HTERT-HM (cell line): ENCODE measurements around the genes S100A6 and S100A5.

DNA sequence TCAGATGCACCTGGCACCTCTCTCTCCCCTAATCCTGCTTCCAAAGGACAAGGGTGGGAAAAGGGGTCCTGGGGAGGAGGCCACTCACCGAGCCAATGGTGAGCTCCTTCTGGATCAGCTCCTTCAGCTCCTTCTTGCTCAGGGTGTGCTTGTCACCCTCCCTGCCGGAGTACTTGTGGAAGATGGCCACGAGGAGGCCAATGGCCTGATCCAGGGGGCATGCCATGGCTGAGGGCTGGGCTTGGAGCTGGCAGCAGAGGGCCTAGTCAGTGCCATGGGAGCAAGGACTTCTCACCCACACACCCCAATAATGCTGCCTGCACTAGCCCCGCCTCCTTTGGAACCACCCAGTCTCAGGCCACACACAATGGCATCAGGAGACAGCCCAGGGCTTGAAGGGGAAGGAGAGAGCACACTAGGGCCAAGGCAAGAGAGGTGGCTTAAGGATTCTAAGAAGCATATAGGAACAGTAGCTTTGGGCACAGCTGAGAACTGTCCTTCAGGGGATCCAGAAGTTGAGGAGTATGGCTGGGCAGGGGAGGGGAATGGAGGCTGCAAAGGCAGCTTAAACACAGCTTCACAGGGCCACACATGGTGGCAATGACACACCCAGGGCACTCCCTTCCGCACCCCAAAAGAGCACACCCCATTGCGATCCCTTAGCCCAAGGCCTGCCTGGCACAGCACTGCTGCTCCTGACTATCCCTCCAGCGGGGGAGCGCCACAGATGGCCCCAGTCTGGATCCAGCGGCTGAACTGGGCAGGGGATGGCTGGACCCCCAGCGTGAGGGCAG lies 480 bp downstream of the S100A6 start:
- RRBS, result no CpG with 5 or more reads among the region's 10 CpGs

DNA sequence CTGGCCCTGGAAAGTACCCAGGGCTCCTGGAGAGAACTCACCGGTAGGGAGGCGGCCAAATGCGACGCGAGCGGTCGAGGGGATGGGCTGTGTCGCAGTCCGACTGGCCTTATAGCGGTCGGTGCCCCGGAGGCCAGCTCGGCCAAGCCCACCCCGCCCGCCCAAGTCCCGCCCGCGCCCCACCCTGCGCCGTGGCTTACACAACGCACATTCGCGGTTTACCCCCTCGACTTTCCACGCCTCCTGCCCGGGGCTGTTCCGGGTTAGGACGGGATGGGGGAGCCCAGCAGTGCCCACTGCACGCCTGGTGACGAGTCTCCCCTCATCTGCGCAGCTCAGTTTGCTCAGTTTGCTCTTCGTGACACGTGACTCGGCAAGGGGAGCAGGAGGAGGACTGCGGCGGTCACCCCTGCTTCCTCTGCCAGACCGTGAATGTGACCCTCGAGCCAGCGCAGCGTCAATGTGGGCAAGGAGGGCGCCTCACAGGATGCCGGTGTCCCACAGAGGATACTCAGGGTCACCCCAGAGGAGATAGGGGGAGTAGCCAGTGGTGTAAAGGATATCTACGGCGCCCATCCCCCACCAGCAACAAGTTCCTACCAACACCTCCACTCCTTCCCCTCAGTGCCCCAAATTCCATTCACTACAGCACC lies at the start of gene S100A6:
TSS of gene S100A6 (minus strand) at position 84 of the 653 bp plus-strand sequence.
- RRBS, result under 1% methylated on average over 15 of the region's 44 CpGs

- RRBS, result no CpG with 5 or more reads among the region's 12 CpGs
Observed at GRCh38 chr1:153540279-153541338, at the start of gene S100A5. Gene S100A5 (minus strand): TSS chr1:153540934.

DNA sequence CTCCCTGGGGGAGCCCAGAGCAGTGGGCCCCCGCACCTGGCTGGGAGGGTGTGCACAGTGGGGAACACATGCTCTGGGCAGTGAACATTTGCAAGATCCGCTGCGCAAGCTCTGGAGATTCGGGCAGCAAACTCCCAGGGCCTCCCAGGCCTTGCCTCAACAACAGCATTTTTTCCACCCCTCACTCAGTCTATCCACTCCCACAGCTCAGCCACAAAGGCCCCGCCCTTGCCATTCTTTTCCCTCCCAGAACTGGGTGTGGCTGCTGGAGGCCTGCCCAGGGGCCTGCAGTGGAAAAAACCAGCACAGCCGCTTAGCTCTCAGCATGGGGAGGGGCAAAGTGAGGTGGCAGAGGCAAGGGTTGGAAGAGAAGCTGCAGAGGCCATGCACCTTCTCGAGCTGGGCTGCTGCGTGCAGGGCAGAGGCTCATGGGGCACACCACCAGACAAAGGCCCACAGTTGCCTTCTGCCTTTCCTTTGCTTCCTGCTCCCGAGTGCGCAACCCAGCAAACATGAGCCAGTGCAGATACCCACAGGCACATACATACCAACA lies 608 bp downstream of the S100A4 start:
- RRBS, result no CpG with 5 or more reads among the region's 10 CpGs

DNA sequence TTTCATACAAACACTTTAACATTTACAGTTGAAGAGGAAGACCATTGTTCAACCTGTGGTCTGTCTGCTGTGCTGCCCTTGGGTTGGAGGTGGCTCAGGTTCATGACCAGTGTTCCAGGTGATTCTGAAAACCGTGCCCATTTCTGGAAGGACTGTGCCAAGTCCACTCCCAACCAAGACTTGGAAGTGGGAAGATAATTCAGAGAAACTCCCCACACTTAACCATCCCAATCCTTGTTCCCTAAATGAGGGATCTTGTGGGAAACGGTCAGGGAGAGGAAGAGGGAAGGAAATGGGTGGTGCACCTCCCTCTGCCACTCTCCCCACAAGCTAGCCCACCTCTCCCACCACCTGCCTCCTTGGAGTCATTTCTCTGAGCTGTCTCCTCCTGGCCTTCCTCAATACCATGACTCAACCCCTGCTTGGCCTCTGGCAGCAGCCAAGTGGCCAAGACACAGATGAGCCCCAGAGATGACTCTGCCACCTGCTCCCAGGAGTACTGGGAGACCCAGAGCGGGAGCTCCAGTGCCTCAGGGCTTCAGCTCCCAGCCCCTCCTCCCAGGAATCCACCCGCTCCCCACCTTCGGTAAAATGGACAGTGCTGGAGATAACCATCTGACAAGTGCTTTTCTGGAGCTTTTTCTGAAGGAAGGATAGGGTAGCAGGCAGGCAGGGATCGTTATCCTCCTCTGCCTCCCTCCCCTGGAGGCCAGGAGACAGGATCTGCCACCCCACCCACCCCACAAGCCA lies 2.7 kb downstream of the S100A16 start:
- RRBS, result no CpG with 5 or more reads among the region's 6 CpGs

DNA sequence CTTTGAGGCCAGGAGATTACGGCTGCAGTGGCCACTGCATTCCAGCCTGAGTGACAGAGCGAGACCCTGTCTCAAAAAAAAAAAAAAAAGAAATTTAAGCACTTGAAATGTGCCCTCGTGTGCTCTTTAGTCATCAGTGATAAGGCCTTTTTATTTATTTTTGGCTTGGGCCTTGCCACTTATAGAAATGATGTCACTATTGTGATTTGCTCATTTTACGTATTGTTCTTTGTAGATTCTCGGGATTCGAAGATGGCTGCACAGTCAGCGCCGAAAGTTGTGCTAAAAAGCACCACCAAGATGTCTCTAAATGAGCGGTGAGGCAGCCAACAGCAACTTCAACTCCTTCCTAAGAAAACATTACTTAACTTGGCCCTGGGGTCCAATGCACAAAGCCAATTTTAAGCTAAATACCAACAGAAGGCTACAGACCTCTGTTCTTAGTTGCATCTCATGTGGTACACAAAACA lies 2.5 kb downstream of the CHTOP start:
- RRBS, result no CpG with 5 or more reads among the region's 9 CpGs

- RRBS, result 4% methylated on average over 6 of the region's 12 CpGs
Observed at GRCh38 chr1:153921469-153921995, 1.2 kb downstream of the GATAD2B start.

DNA sequence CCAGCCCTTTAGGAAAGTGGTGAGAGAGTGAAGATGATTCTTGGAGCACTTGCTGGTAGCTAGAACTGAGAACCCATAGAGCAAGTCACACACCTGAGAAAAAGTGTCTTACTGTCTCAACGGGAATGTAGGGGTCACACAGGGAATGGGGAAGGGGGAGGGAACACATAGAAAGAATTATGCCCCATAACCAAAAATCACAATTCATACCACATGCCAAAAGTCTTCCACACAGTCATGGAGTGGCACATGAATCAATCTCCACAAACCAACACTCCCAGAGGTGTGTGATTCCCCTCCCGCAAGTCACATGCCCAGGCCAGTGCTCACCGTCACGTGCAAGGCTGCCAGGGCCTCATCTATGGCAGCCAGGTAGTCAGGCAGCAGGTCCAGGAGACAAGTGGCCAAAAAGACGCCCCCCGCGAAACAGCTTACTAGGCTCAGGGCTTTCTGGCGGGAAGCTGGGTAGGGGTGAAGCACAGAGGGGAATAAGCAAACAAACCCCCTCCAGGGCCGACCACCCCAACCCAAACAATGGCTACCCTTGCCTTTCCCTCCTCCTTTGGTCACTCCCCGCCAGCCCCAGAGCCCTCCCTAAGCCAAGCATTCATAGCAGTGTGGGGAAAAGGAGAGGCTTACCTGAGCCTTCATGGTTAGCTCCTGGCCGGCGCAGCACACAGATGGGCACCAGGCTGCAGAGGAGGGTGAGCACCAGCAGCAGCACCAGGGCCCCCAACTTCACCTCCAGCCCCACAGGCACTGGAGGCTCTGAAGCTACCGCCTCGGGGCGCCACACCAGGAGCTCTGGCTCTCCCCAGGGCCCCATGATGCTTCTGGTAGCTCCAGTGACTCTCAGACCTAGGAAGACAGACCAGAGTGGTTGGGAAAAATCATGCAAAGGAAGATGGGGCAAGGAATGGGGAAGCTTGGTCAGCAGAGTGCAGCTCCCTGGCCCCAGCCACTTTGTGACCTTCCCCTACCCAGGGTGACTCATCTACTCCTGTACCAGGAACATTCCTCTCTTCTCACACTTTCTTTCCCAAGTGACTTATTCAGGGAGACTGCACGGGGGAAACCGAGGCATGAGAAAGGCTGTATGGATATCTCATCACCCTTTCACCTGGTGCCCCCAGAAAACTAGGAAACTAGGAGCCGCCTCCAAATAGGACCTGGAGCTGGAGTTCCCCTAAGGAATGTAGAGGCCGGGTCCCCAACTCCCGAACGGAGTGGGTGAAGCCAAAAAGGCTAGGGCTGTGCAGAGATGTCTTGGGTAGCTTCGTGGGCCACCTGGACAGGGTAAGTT lies 996 bp downstream of the SLC39A1 start:
- RRBS, result no CpG with 5 or more reads among the region's 22 CpGs

DNA sequence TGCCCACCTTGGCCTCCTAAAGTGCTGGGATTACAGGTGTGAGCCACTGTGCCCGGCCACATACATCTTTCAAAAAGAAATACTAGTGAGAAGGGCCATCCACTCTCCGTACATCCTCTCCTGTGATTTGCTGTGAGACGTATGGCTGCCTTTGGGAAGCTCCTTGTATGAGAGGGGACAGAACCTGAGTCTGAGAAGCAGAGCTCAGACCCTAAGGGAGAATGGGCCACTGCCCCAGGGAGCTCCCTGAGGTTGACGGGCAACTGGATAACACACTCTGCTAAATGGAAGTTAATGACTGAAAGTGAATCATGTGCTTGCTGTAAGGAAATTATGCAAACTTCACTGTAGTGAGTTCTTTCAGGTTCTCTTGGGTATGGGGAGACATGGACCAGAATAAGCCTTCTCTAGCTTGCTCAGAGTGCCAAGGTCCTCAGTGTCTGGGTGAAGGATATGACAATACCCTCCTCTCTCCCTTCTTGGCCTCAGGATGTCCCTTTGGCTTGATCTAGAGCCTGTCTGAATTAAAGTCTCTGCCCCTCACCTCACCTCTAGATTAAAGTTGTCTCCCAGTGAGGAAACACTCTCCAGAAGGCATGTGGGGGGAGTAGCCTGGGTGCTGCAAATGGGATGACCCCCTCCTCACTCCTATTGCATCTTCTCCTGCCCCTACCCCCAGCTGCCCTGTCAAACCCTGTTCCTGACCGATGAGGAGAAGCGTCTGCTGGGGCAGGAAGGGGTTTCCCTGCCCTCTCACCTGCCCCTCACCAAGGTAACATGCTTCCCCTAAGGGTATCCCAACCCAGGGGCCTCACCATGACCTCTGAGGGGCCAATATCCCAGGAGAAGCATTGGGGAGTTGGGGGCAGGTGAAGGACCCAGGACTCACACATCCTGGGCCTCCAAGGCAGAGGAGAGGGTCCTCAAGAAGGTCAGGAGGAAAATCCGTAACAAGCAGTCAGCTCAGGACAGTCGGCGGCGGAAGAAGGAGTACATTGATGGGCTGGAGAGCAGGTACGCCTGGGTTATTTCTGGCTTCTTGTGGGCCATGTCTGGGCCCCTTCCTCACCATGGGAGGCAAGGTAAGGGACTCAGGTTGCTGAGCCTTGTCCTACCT lies 4.7 kb downstream of the CREB3L4 start:
- RRBS, result no CpG with 5 or more reads among the region's 11 CpGs

DNA sequence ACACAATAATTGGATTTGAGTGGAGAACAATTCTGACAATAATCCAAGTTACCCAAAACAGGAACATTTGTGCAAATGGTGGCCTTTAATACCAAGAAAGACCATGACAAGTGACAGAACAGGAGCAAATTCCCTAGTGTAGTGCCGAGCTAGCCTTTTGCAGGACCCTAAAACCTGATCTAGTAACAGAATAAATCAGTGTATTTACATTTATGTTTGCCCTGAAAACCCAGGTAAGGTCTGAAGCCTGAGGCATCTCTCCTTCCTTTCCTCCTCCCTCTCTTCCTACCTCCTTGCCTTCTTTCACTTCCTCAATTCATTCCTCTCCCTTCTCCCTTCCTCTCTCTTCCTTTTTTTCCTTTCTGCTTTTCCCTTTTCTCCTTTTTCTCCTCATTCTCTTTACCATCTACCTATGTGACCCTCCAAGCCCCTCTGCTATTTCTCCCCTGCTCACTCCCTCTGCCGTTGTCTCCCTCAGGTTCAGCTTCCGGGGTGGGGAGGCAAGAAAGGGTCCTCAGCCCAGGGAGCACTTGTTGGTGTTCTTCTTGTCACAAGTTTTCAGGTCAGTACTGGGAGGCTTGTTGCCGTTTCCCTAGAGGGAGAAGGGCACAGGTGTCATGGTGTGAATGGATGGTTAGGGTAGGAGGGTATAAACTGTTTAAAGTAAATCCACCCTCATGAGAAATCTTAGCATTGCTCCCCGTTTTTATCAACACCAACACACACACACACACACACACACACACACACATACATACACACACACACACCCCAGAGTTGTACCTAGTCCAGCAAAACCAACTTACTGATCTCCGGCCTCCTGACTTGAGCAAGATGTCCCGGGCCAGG lies 4.3 kb downstream of the RAB13 start:
- RRBS, result no CpG with 5 or more reads among the region's 7 CpGs

DNA sequence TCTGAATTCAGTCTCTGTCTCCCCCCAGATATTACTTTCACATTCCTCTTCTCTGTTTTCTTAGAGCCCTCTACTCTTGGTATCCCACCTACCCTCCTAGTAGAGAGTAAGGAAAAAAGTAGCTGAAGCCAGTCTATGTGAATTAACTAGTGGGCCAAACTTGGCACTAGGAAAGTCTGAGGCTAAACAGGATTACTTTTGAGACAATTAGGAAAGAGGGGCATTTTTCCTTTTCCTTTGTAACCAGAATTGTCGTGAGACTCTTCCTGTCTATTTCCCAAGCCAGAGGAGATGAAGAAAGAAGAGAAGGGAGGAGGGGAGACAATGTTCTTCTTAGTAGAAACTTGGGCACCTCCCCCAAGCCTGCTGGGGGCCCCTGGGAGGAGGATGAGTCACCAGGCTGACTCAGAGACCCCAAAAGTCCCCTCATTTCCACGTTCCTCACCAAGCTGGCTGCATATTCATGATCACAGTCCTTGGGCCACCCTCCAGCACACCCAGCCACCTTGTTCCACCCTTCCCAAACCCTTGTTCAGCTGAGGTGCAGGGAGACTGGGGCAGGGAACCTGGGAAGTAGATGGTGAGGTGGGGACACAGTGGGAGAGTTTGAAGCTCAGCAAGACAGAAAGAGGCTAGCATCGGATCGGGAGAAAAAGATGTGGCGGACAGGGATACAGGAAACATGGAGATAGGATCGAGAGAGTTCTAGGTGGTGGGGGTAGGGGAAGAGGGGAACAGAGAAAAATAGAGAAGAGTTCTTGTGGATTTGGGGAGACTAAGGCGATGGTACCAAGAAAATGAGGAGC lies 848 bp downstream of the RAB13 start:
- RRBS, result no CpG with 5 or more reads among the region's 7 CpGs

DNA sequence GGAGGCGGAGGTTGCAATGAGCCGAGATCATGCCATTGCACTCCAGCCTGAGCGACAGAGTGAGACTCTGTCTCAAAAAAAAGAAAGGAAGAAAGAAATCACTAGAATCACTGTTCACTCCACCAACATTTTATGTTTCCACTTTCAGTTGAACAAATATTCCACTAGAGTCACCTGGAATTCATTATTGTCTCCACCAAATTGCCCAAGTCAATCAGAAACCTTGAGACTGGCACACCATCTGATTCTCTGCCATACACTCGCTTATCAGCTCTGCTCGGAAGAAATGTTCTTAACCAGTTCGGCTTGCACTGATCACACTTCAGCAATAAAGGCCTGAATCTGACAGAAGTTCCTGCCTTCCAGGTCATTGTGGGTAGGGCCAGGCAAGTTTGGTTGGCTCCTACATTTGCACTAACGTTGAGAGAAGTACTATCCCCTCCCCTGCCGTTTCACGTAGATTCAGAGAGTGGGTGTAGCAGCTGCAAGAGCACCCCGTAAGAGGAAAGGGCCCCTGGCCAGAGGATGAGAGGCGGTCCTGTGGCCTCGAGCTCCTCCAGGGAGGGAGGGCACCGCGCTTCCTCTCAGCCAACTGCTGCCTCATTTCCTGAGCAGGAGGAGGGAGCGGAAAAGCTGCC lies 9.9 kb downstream of the TPM3 start:
- RRBS, result no CpG with 5 or more reads among the region's 15 CpGs

DNA sequence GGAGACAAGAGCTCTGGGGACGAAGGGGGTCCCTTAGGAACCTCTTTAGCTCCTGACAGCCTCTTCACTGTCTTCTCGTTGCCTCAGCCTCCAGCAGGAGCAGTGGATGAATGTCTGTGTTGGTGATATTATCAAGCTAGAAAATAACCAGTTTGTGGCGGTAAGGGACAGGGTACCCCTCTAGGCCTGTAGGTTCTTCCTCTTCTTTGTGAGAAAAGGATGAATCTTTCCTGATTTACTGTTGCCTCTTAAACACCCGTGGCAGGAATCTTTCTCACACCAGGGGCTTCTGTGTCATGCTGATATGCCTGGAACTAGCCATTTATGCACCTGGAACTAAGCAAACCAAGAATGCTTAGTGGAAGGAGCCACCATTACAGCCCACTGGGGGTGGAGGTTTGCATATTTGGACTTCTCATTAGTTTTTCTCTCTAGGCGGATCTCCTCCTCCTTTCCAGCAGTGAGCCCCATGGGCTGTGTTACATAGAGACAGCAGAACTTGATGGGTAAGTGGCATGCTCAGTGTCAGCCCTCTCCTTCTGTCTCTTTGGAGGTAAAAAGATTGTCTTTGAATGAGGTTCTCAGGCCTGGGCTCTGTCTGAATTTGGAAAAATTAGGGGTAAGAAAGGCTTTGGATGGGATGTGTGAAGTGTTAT lies 6.3 kb downstream of the ATP8B2 start:
- RRBS, result no CpG with 5 or more reads among the region's 5 CpGs

DNA sequence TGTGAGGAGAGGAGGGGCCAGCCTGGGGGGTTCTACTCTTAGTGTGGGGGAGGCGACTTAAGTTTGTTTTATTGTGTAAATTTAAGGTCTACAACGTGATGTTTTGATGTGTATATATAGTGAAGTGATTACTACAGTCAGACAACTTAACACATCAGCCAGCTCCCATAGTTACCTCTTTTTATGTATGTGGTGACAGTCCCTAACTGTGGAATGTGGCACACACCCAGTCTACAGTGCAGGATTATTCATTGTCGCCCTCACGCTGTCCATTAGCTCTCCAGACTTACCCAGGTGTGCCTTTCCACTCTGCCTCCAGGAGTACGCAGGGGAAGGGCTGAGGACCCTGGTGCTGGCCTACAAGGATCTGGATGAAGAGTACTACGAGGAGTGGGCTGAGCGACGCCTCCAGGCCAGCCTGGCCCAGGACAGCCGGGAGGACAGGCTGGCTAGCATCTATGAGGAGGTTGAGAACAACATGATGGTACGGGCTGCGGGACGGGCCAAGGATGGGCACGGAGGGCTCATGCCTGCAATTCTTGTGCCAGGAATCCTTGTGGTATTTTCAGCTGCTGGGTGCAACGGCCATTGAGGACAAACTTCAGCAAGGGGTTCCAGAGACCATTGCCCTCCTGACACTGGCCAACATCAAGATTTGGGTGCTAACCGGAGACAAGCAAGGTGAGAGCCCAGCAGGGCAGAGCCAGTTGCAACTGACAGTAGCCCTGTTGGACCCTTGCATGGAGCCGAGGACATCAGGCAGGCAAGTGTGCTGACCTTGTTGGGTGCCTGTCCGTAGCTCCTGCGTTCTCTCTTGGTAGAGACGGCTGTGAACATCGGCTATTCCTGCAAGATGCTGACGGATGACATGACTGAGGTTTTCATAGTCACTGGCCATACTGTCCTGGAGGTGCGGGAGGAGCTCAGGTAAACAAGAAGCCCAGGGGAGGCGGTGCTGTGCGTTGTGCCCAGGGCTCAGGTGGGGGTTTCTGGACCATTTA lies 18.5 kb downstream of the ATP8B2 start:
- RRBS, result no CpG with 5 or more reads among the region's 24 CpGs

- RRBS, result 2% methylated on average over 5 of the region's 43 CpGs
Observed at GRCh38 chr1:154352573-154353493, 27.5 kb downstream of the ATP8B2 start.

DNA sequence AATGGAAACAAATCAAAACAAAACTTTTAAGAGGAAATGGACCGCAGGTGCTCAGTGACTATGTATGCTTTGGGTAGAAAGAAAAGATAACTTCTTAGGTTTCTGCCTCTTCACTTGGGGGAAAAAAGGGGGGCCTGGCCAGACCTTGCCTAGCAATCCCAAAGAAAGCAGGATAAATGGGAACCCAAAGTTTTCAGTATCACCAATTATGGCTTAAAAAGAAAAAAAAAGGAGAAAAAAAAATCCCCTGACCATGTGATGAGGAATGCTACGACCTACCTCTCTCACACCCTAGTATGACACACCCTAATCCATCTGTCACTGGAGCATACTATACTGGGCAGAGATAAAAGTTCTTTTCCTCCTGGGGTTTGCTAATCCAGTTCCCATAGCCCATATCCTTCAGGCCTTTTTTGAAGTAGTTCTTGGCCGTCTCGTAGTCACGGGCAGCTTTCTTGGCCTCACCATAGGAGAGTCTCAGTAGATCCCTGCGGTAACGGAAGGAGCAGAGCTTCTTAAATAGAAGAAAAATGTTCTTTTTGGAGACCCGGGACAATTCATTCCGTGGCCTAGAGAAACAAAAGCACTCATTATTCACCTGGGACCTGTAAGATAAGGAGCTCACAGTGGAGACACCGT lies 17.0 kb downstream of the CHRNB2 start:
- RRBS, result no CpG with 5 or more reads among the region's 10 CpGs

DNA sequence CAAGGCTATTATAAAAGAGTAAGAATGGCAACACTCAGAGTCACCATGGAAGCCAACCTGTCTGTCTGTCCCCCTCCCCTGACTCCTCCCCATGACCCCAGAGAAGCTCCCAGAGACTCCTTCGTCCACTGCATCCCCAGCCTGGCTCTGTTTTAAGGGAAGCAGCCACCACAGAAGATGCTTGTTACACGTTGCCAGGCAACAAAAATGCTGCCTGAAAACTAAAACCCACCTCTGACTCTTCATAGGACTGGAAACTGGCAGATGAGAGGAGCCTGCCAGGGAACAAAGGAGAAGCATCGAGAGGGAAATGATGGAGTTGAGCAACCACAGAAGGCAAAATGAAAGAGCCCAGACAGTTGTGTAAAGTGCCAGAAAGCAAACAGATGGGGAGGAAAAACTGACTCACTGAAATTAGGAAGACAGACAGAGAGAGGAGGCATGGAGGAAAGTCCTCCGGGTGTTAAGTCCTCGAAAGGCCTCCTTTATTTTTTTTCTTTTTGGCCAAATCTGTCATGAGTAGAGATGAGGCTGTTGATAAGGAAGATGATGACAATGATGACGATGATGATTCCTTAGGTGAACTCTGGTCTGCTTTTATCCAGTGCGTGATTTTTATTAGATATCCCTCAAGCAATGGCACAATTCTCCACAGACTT lies 118.3 kb downstream of the KCNN3 start:
- RRBS, result no CpG with 5 or more reads among the region's 7 CpGs

DNA sequence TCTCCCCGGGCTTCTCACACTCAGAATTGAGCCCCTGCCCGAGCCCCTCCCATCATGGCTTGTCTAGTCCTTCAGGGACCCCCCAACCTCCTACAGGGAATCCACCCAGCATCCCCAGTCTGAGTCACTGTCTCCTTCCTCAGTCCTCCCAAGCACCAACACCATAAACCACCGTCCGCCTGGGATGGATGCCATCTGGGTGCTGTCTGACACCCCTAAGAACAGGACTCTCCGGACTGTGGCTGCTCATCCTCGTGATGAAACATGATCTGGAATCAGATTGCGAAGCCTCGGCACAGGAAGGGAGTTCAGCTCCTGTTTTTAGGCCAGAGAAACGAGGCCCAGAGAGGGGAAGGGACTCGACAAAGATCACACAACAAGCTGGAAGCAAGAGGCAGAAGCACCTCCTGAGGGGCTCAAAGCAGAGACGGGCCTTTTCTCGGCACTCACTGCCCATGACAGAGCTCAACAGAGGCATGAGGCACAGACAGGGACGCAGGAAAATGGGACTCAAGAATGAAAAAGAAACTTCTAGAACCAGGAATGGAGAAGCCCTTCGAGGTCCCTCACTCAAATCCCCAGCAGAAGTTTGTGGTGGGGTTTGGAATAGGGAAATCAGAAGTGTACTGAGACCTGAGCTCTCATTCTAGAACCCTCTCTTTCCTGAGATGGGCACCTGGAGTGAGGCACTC lies 8.4 kb downstream of the KCNN3 start:
- RRBS, result no CpG with 5 or more reads among the region's 14 CpGs

GRCh38 chr1:154865187-154865921 lies 4.7 kb downstream of the KCNN3 start:
- RRBS, result no CpG with 5 or more reads among the region's 6 CpGs